Skeletal muscle cell (primary cell): ENCODE data around the genes COX4I2, PDRG1 and CCM2L.

DNA sequence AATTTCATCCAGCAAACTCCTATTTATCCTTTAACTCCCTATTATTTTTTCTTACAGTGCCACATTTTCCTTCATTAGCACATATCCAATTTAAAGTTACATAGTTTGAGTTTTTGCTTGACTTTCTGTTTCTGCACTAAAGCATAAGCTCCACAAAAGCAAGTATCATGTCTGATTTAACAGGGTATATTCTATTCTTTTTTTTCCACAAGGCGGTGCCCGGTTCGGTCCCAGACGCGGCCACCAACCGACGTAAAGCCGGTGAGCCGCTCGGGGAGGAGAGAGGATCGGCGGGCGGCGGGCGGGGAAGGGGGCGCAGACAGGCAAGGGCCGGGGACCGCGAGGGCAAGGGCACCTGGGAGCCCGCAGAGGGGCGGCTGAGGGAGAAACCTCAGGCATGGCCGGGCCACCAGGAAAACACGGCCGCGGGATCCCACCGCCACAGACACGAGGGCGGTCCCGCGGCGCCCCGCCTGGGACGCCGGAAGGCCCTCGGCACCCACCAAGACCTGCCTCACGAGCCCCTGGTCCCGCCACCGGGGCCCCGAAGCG lies 511.2 kb upstream of the ZNF337 start:
- RRBS = 5% methylated on average over 14 of the region's 40 CpGs

DNA sequence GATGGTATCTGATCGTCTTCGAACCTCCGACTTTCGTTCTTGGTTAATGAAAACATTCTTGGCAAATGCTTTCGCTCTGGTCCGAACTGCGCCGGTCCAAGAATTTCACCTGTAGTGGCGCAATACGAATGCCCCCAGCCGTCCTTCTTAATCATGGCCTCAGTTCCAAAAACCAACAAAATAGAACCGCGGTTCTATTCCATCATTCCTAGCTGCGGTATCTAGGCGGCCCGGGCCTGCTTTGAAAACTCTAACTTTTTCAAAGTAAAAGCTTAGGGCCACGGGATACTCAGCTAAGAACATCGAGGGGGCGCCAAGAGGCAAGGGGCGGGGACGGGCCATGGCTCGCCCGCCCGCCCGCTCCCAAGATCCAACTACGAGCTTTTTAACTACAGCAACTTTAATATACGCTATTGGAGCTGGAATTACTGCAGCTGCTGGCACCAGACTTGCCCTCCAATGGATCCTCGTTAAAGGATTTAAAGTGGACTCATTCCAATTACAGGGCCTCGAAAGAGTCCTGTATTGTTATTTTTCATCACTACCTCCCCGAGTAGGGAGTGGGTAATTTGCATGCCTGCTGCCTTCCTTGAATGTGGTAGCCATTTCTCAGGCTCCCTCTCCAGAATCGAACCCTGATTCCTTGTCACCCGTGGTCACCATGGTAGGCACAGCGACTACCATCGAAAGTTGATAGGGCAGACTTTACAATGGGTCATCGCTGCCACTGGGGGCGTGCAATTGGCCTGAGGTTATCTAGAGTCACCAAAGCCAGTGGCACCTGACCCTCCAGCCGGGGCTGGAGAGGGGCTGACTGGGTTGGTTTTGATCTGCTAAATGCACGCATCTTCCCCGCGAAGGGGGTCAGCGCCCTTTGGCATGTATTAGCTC lies 1958.1 kb upstream of the DEFB115 start:
- RRBS = no CpG with 5 or more reads among the region's 41 CpGs

GRCh38 chr20:30513085-30514269 lies 744.0 kb upstream of the DEFB115 start:
- RRBS = no CpG with 5 or more reads among the region's 55 CpGs

DNA sequence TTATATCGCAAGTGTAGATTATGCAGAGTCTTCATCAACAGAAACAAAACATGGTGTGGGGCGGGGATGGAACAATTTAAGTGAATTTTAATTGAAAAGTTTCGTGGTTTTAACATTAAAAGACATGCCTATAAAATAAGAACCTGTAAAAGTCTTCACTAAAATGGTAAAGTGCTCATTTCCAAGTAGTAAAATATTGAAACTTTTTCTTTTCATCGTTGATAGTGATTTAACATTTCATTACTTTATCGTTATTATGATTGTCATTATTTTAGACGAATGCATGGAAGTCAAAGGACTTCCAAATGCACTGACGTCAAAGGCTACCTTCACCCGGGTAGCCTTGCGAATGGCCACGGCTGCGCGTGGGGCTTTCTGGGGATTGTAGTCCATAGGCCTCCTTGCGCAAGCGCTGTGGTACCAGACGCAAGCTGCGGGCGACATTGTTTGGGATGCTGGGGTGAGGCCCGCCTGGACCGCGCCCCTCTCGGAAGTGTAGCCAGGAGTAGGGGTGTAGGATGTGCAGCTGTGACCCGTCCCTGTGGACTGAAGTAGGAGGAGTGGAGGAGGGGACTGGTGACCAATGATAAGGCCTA lies 720.2 kb upstream of the DEFB115 start:
- RRBS = no CpG with 5 or more reads among the region's 22 CpGs

DNA sequence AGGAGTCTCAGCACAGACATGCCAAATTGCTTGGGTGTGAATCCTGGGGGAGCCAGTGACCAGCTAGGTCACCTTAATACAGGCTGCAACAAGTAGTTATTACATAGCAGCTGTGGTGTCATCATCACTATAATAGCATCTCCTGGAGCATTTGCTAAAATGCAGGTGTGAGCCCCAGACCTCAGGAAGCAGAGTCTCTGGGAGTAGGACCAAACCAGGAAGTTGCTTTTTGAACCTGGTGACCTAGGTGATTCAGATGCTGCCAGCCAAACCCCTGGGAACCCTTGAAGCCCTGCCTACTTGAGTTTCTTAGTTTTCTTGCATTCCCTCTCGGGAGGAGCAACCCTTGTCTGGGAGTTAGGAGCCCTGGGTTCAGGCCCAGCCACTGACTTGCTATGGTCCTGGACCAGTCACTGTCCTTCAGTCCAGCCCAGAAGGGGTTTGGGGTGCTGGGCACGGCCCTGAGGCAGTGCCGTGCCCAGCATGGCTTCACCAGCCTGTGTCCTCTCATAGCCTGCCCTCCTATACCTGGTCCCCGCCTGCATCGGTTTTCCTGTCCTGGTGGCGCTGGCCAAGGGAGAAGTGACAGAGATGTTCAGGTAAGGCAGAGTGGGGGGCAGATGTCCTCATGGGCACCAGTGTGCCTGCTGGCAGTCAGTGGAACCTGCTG lies 18.7 kb downstream of the MCTS2 start:
- RRBS = no CpG with 5 or more reads among the region's 6 CpGs

GRCh38 chr20:31606415-31606765 lies 1.3 kb downstream of the ID1 start:
- RRBS = no CpG with 5 or more reads among the region's 3 CpGs

GRCh38 chr20:31606766-31607870 lies 2.0 kb downstream of the ID1 start:
- RRBS = no CpG with 5 or more reads among the region's 11 CpGs

GRCh38 chr20:31637460-31638118 lies at the start of gene COX4I2:
TSS of gene COX4I2 (plus strand) at chr20:31637912.
- RRBS = 15% methylated on average over 3 of the region's 38 CpGs

DNA sequence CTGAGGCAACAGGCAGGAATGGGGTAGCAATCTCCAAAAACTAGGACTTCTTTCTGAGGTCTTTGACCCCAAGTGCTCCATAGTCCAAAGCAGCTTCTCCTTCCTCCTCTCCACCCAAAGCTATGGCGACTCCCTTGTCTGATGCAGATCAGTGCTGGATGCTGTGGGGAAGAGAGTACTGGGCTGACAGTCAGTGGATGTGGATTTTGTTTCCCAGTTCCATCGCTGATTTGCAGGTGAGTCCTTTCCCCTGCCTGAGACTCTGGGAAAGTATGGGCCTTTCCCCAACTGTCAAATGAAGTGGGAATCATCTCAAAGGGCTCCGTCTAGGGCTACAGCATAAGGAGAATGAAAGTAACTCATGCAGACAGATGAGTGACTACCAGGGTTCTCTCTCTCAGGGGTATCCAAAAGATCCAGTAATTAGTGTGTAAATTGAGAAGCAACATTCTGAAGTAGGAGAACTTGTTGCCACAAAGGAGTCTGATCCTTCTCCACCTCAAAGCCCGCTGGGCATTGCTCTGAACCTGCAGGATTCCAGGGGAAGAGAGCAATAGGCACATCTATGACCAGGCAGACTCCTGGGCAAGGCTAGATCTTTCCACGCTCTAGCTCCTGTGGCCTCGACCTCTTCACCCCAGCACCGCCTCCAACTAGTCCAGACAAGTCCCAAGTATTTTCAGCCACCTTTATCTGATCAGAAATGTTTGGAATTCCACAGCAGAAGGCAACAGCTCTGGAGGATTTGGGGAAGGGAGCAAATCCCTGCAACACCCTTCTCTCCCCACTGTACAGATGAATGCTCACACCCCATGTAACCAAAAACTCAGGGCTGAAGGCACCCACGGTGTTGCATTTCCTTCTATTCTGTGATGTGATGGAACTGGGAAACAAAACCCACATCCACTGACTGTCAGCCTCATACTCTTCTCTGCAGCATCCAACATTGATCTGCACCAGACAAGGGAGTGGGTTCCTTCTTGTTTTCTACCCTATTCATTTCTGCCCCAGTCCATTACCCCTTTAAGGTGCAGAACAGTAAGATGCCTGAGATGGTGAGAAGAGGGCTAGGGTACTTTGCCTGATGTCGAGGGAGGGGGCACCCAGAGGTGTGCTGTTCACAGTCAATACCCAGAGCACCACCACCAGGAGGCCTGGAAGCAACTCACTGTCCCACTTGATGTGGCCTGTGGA lies 40.8 kb downstream of the COX4I2 start:
- RRBS = no CpG with 5 or more reads among the region's 9 CpGs

DNA sequence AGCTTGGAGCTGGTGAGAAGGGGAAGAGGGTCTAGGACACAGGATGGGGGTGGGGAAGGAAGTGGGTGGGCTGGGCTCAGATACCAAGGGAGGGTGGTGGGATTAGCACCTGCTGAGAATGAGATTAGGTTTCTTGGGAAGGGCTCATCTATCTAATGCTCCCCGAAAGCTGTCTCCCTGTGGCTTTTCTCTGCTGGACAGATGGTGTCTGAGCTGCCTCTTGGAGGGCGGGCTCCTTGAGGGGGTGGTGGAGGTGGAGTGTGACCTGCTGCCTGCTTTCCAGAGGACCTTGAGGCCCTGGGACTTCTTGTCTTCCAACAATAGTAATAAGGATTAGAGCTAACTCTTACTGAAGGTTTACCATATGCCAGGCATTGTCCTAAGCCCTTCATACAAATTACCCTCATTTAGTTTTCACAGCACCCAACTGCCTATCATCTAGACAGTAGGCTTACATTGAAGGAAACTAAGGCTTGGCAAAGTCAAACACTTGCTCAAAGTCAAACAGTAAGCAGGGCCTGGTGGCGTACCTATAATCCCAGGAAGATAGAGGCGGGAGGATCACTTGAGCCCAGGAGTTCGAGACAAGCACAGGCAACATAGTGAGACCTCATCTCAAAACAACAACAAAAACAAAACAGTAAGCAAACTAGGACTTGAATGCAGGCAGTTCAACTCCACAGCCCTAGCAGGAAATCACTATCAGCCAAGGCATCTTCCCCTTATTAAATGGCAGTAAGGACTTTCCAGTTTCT lies 28.2 kb downstream of the BCL2L1 start:
- RRBS = no CpG with 5 or more reads among the region's 5 CpGs

DNA sequence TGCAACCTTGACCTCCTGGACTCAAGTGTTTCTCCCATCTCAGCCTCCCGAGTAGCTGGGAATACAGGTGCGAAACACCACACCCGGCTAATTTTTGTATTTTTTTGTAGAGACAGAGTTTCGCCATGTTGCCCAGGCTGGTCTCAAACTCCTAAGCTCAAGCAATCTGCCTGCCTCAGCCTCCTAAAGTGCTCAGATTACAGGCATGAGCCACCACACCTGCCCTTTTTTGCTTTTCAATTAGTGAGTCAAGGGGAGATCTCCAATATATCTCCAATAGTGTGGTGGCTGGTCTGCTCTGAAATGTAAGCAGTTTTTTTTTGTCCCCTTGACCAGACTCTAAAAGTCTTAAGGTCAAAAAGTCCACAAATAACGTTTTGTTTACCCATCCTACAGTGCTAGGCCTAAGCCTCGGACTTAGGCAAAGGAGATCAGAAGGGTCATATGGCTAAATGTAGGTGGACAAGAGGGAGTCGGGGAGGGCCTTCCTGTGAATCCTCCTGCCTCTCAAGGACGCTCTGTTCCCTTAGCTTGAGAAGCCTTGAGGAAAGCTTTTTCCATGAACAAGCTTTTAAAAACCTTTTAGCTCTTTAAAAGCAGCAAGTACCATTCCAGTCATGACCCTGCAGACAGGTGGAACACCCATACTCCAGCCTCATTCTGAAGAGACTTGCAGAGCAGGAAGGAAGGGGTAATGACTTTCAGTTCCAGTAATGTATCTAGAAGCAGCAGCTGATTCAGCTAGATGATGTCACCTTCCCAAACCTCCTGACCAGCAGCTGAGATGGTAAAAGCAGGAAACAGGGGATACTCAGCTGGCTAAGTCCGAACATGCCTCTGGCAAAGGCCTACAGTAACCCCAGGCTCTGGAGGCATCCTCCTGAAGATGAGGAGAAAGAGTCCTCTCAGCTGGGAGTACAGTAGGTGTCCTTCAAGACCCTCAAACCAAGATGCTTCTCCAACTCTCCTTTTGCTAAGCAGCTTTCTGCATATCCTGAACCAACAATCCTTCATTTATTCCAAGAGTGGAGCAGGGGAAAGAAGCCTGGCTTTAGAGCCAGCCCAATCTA lies 23.7 kb downstream of the BCL2L1 start:
- RRBS = no CpG with 5 or more reads among the region's 9 CpGs

DNA sequence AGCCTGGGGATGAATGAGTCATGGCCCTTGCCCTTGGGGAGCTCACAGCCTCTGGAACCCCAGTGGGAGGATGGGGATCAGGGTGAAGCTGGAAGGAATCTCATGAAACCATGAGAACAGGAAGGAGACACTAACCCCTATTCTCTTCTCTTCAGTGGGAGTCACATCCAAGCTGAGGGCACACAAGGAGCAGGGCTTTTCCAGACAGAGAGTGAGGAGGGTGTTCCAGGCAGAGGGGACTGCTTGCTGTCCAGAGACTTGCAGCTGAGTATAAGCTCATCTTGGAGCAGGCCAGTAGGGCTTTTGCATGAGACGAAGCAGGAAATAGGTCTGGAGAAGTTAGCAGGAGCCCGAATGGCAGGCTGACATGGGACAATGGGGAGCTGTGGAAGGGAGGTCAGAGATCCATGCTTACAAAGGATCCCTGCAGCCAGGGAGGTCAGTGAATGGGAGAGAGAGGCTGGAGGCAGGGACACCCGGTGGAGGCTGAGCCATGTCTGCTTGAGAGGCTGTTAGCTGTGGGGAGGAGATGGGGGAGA lies 7.4 kb downstream of the FOXS1 start:
- RRBS = no CpG with 5 or more reads among the region's 3 CpGs

GRCh38 chr20:31945143-31945863 lies 6.5 kb downstream of the PDRG1 start:
- RRBS = no CpG with 5 or more reads among the region's 6 CpGs

DNA sequence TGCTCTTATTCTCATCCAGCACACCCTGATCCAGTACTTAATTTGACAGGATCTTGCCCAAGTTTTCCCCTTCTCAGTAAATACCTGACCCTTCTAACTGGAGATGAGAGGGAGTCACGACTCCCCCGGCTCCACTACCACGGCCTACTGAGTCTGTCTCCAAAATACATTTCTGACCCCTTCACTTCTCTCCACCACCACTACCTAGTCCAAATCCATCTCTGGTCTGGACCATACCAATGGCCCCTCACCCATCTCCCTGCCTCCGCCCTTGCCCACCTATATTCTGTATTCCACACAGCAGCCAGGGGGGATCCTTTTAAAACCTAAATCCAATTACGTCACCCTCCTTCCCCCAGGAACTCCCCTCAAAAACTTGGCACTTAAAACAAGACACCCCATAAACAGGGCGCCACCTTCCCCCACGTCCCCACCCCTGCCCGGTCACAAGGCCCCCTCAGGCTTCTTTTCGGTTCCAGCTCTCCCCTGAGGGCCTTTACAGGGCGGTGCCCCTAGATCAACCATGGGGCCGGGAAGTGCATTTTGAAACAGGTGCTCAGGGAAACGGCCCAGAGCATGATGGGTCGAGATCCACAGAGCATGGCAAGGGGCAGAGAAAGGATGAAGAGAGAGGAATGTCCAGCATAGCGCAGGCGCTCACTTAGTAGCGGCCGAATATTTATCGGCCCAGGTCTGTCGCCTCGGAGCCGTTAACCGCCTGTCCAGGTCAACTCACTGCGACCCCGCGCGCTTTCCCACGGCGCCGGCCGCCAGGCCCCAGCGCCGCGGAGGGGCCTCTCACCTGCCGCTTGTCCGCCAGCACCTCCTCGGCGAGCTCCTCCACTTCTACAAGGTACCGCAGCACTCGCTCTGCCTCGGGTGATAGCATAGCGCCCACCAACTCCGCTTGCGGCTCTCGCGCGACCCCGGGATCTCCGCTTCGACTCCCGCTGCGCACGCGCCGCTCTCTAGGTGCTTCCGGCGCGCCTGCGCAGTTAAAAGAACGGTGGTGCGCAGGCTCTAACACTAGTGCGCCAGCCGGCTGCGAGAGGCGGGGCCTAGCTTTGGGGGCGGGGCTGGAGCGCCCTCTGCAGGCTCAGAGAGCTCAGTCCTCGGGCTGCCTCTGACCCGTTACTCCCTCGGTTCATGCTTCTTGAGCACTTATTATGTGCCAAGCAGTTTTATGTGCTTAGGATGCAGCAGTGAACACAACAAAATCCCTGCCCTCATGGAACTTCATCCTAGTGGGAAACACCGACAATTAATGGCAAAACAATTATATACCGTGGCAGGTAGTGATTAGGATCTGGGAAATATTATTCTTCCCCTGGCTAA lies at the start of gene PDRG1:
TSS of gene PDRG1 (minus strand) at position 974 of the 1,335 bp plus-strand sequence.
- RRBS = under 1% methylated on average over 20 of the region's 71 CpGs

DNA sequence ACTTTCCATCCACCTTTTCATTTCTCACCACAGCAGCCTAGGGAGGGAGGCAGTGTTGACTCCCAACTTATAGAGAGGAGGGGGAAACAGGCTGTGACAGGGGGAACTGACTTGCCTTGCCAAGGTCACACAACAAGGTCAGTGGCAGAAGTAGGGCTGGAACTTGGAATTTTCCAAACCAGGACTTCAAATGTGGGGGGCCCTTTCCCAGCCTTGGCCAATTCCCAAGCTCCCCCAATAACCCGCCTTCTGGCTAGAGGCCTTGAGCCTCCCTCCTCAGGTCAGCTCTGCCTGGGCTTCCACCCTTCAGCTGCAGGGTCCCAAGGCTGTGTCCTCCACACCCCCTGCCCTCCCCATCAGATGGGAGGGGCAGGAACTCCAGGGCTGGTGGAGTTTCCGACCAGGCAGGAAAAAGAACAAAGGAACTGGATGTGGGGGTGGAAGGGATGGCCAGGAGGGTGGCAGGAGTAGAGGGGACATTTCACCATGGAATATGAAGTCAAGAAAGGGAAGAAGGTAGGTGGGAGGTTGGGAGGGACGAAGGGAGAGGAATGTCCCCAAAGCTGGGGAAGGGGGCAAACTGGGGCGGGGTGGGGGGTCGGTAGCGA lies at the start of gene CCM2L:
TSS of gene CCM2L (plus strand) at position 470 of the 608 bp plus-strand sequence.
- RRBS = no CpG with 5 or more reads among the region's 6 CpGs

DNA sequence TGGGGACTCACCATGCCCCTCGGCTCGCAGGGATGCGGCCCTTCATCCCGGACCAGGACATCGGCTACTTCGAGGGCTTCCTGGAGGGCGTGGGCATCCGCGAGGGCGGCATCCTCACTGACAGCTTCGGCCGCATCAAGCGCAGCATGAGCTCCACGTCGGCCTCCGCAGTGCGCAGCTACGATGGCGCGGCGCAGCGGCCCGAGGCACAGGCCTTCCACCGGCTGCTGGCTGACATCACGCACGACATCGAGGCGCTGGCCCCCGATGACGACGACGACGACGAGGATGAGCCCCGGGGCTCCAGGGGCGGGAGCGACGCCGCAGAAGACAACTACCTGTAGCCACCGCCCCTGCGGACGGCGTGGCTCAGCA lies 20.7 kb downstream of the CCM2L start:
- RRBS = 3% methylated on average over 12 of the region's 43 CpGs

DNA sequence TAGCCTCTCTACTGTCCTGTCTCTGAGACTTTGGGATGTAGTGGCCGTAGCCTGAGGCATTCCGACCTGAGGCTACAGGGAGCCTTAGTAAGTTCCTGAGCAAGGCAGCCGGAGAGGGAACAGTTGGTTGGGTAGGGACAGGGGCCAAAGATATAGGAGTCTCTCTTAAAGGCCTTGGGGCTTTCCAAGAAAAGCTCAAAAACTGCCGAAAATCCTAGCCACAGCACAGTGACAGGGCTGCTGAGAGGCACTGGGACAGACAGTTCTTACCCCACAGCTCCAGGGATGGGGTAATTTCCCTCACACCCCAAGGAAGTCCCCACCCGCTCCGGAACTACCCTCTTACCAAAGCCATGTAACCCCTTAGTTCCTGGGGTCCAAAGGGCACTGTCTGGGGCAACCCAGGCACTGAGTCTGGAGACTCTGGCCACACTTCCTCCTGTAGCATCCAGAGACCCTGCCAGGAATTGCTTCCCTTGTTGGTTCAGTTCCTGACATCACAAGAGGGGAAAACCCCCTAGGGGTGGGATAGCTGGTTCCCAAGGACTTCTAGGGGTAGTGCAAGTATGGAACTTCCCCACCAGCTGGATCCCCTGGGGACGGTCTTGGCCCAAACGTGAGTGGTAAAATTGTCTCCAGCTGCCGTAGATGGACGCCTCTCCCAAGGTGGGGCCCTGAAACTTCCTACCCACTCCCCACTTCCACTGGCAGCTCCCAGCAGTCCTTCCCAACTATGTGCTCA lies 17.5 kb upstream of the HCK start:
- RRBS = no CpG with 5 or more reads among the region's 10 CpGs

- RRBS = no CpG with 5 or more reads among the region's 6 CpGs
Observed at GRCh38 chr20:32070547-32071281, 18.7 kb downstream of the HCK start.

DNA sequence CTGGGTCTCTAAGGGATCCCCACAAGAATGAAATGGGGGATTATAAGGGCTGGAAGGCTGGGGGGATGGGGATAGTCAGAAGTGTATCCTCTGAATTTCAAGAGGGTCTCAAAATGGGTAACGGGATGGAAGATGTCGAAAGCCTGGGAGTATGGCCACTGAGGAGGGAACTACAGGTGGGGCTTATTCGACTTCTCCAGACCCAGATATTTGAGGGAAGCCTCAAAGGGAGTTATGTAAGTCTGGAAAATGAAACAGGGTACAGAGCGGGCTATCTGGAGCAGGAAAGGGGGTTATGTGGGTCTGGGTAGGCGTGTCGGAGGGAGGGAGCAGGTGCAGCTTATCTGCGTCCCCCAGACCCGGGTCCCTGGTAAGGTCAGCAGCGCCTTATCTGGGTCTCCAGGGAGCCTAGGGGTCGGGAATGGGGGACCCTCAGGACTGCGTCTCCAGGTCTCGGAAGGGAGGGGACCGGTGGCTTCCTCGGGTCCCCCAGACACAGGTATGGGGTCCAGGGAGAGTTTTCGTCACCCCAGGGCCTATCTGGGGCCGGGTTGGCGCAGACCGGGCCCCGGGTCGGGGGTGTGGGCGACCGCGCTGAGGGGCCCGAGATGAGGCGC lies 502 bp downstream of the PLAGL2 start:
- RRBS = under 1% methylated on average over 11 of the region's 25 CpGs